Melanocyte of skin (primary cell): ENCODE results near the genes NSG2, SIMC1, KIAA1191 and RNF44.

GRCh38 chr5:173772343-173772808, 115.8 kb upstream of the CPEB4 start:
- CAGE, long polyA plus RNA, 2 experiments, result no peak in any of the 2 experiments

DNA sequence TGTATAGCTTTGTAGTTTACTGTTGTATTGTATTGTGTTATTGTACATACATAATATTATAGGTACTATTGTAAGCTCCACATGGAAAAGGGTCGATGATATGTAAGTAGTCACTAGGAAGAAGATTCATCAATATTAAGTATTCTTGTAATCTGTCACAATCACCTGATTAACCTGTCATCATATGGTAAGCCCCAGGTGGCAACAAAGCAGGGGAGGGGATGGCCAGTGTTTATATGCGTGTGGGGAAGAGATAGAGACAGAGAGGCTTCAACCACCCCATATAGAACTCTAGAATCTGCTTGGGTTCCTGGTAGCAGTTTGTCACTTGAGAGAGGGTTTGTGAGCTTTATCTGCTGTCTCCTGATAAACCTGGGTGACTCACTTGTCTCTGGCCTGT, 49.0 kb upstream of the CPEB4 start:
- CAGE, long polyA plus RNA, 2 experiments, result no peak in any of the 2 experiments

DNA sequence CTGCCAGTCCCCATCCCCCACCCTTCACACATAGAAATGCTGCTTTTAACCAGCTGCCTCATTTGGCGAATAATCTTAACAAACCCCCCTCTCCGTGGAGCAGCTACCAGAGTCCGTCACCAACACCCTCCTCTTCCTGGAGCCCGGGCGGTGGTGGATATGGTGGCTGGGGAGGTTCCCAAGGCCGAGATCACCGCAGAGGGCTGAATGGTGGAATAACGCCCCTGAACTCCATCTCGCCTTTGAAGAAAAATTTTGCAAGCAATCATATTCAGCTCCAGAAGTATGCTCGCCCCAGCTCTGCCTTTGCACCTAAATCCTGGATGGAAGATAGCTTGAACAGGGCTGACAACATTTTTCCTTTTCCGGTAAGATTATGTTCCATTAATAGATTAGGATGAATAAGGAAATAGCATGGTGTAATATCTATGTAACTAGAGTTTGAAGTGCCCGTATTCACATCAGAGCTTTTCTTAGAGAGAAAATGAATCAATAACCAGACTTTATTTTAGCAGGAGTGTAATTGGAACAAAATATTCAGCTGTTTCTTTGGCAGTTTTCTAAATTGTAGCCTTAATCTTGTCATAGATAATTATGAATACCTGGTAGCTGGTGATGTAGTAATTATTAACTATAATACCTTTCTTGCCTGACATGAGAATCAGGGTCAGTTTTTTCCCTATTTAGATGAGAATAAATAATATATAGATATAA, 2.5 kb downstream of the CPEB4 start:
- CAGE, long polyA plus RNA, 2 experiments, result no peak in any of the 2 experiments

DNA sequence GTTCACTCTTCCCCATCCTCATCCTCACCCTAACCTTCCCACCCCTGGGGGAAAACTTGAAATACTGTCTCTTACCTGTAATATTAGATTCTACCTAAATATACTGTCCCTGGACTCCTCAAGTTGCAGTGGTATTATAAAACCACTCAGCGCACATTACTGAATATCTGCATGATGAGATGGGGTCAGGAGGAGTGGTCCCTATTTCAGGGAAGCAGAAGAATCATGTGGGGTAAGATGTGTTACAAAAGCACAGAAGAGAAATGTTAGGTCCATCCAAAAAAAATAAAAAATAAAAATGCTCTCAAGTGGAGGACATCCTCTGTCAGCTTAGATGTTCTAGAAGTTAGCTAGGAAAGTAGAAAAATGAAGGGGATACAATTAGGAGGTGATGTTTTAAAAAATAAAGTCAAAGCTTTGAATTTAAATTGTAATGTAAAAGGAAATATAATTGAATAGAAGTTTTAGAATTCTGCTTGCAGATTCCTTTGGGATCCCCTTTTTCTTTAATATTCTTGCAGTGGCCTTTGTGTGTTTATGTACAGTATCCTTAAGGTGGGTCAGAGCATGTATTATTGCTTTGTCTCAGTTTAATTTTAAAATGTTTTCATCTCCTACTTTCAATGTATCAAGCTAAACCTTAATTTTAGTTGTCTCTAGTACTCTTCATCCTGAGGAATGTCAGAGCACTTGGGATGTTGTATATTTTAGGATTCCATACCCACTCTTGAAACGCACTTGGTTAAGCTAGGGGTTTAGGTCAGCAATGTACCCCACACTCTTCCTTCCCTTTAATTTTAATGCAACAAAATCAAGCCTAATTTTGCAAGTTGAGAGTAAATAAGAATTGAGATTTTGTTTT, 20.5 kb downstream of the CPEB4 start:
- CAGE, long polyA plus RNA, 2 experiments, result no peak in any of the 2 experiments

DNA sequence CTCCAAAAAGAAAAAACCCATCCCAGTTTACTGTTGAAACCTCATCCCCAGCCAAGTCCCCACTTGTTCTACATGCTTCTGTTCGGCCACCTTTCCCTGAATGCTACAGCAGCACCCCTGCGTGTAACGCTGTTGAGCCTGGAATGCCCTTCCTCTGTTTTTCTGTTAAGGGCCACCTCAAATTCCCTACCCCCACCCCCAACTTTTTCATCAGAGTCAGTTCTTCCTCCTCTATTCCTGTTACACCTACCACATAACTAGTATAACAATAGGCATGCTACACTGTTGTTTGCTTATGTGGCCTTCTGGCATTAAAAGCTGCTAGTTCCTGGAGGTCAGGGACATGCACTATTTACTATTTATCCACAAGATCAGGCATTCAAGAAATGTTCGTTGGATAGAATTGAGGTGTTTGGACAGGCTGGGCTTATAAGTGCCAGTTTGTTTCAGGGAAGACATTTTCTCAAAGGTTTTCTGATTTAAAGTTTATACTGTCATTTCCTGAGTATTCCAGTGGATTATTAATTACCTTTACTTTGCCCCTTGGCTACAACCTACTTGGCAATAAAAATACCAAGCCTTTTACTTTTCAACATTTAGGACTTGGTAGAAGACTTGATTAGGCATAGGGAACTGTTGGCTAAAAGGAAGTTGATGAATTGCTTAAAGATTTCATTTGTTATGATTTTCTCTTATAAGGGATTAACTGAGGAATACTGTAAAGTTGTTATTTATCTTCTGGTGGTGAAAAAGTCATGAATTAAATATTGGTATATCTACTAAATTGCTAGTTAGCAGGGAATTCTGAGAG, 46.9 kb upstream of the C5orf47 start:
- CAGE, long polyA plus RNA, 2 experiments, result no peak in any of the 2 experiments

GRCh38 chr5:173965133-173965572, 23.8 kb upstream of the C5orf47 start:
- CAGE, long polyA plus RNA, 2 experiments, result no peak in any of the 2 experiments

GRCh38 chr5:173969145-173969884, 19.7 kb upstream of the C5orf47 start:
- CAGE, long polyA plus RNA, 2 experiments, result no peak in any of the 2 experiments

DNA sequence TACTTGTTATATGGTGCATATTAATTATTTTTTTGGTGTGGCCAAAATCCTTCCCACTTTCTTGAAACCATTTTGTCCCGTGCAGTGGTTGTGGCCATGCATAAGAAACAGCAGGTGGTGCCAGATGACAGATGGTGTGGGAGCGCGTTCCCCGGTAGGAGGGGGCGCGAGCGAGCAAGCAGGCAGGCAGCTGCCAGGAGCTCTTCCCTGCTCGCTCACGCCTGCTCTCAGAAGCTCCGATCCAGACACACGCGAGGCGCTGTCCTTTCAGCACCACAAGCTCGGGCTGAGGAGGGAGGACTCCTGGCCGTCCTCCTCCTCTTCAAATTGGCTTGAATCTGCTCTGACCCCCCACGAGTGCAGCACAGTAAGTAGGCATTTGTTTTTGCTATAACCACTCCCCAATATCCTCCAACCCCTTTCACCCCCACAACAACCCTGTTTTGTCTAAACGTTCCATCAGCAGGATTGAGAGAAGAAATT, at the start of gene NSG2:
NSG2 (plus strand) TSS at position 230 of the 483 bp plus-strand sequence.
- CAGE, long polyA plus RNA, 2 experiments, result no peak in any of the 2 experiments

DNA sequence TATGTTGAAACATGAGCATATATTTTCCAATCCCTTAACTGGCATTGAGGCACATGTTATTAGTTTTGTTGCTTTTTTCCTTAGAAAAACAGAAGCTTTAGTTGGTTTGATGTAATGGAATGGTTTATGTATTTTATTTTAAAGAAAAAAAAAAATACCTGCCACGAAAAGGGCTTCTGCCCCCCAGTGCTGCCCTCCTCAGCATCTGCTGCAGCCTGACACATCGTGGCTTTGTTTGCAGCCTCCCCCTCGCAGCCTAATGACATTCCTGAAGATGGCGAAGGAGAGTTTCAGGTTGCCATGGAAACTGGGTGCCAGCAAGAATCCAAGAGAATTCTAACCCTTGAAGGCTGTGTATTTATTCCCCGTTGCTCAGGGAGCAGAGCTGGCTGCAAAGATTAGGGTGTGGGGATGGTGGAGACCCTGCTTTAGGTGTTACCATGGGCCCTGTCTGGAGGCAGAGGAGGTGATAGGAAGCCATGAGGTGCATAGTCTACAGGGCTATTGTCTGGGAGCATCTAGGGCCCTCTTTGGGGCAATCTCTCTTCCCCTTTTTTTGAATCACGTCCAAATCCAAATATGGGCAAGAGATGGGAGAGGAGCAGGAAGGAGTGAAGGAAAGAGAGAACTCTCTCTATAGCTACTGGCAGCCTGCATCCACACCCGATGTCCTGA, 126.7 kb downstream of the NSG2 start:
- CAGE, long polyA plus RNA, 2 experiments, result no peak in any of the 2 experiments

DNA sequence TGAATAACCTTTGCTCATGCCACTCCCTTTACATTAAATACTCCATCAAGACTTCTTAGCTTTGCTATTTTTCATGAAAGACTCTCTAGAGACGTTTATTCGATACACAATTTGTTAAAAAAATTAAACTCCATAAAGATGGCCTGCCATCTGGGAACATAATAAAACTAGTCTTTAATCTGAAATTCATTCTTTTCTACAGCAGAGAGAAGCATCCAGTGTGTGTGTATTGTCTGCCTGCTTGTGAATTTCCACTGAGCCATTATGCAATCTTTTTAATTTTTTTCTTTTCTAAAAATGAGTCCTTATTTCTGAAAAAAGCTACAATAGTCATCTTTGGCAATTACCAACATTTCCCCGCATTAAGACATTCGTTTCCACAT, 263.0 kb downstream of the MSX2 start:
- CAGE, long polyA plus RNA, 2 experiments, result no peak in any of the 2 experiments

DNA sequence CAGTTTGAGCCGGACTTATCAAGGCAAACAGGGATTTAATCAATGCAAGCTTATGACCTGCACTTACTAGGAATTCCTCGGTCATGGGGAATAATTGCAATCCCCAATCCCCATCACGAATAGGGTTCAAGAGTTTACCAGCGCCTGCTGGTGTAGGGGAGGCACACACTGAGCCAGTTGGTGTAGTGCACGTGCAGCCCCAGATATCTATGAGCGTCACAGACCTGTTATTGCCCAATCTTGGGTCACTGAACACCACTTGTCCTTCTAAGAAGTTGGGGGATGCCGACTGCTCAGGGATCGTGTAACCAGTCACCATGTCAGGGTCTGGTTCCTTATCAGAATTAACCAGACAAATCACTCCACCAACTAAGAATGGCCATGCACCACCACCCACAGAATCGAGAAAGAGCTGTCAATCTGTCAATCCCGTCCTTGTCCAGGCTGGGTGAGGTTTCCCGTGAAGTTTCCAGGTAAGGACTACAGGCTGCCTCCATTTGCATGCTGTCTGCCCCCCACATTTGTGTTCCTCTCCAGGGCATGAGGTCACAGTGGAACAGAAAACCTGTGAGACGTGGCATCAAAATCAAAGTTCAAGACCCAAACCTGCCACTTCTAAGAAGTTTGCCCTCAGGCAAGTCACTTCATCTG, 329.1 kb downstream of the DRD1 start:
- CAGE, long polyA plus RNA, 2 experiments, result no peak in any of the 2 experiments

DNA sequence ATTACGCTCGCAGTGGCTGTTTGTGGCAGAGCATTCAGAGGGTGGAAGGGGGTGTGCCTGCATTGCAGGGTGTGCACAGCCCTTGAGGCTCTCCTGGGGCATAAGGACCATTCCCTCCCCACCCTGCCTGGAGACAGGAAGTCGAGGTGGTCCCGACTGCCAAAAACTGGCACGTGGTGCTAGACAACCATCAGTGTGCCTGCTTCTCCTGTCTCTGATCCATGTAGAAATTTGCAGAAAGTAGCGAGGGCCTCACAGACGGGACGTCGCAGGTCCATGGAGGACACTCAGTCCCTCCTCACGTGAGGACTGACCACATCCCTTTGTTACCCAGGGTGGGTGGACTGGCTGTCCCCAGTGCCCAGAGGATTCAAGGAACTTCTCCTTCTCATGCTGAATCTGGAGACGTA, 35.3 kb downstream of the HRH2 start:
- CAGE, long polyA plus RNA, 2 experiments, result no peak in any of the 2 experiments

GRCh38 chr5:176237854-176238955, at the start of gene SIMC1:
Gene SIMC1 (plus strand): TSS chr5:176238424.
- CAGE, long polyA plus RNA, 2 experiments, result no peak in any of the 2 experiments

DNA sequence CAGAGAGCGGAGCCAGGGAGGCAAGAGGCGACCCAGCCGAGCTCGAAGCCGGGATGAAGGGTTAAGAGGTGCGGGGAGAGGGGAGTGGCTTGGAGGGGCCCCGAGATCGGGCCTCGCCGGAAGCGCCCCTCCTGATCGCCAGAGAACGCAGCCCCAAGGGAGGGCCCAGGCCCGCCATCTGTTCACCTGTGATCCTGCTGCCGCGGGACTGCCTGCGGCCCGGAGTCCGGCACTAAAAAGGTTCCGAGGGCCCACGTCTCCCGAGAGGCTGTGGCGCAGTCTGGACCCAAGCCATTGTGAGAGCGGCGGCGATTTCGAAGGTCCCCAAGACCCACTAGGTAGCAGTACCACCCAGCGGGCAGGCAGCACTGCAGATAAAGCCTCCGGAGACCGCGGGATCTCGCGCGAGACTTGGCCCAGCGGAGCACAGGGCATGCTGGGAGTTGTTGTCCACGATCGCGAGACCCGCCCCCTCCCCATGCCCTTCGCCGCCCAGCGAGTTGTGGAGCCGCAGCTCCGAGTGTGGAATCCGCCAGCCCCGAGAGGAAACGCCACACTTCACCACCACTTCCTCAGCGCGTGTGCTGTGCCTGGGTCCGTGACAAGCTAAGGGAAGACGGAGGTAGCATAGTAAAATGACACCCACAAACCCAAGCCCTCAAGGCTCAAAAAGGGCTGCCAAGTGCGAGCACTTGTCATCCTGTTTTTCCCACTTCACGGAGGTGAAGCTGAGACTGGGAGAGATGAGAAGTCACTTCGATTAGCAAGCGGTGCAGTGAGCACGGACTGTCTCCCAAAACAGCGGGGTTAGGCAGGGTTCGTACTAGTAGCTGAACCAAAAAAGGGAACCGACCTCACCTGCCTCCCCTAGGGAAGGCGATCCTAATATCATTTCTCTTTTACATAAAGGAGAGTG, at the start of gene KIAA1191:
KIAA1191 (minus strand) TSS at position 349 of the 916 bp plus-strand sequence.
- CAGE, long polyA plus RNA, 2 experiments, result start-site peak on the minus strand in 2 of 2 experiments, centred at positions 367 to 368 of the sequence, 65 to 306 reads per replicate

GRCh38 chr5:176416990-176417421, 667 bp upstream of the CLTB start:
- CAGE, long polyA plus RNA, 2 experiments, result no peak in any of the 2 experiments

GRCh38 chr5:176448078-176448277, 207 bp upstream of the FAF2 start:
- CAGE, long polyA plus RNA, 2 experiments, result no peak in any of the 2 experiments

DNA sequence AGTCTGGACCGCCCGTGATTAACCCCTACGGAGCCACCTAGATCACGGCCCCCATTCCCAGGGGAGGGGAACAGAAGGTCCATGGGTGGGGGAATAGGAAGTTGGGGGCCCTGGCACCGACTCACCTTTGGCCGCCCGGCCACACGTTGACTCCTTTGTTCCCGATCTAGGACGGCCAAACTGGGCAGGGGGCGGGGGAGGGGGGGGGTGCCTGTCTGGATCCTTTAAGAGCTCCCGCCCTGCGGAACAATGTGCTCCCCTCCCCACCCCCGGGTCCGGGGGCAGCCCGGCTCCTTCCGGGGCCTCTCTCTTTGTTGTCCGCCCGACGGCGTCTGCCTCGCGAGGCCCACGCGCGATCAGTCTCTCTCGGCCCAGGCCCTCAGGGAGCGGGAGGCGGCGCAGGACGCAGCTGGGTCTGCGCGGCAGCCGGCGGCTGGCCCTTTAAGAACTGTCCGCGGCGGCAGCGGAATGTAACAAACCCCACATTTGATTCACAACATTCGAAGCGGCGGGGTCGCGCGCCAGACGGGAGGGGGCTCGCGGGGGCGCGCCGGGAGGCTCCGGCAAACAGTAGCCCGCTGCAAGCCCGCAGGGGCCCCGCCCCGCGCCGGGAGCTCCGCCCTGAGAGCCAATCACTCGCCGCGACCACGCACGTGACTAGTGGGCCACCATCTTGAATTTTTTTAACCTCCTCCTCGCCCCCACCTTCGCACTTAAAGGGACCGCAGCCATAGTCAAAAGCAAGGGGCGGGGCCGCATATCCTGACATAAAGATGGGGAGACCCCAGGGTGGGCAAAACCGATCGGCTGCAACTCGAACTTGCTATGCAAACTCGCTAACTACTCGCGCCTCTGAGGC, at the start of gene RNF44:
RNF44 (minus strand) TSS at position 588 of the 859 bp plus-strand sequence.
- CAGE, long polyA plus RNA, 2 experiments, result no peak in any of the 2 experiments

- CAGE, long polyA plus RNA, 2 experiments, result no peak in any of the 2 experiments
Measured at GRCh38 chr5:176541127-176541387, 3.9 kb upstream of the RNF44 start.

GRCh38 chr5:176650167-176650595, 2.9 kb downstream of the TSPAN17 start:
- CAGE, long polyA plus RNA, 2 experiments, result no peak in any of the 2 experiments

GRCh38 chr5:176846375-176846903, 36.1 kb downstream of the UNC5A start:
- CAGE, long polyA plus RNA, 2 experiments, result no peak in any of the 2 experiments